ENCODE measurements around a stretch of chr1.

DNA sequence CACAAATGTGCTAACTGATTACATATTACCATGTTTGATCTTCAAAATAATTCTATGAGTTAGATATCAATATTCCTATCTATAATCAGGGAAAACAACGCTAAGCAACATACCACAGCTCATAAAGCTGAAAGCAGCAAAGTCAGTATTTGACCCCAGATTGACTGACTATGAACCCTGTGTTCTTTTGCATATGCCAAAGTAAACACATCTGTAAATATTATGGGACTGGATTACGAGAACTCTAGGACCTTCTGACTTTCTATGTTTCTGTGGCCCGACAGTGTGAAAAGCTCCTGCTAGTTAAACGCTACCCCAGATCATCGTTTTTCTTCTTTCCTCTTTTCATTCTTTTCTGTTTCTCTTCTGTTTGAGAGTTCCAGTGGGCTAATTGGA lies 201.2 kb upstream of the C1orf87 start:
- PRO-cap: no peak

- PRO-cap: no peak
These were observed 178.7 kb upstream of the NFIA start for GRCh38 chr1:60903575-60904053.

- PRO-cap: unidirectional peak, plus-strand start at chr1:61053641
These were observed 28.5 kb upstream of the NFIA start for GRCh38 chr1:61053485-61054631.

GRCh38 chr1:61081345-61081487 lies 1.1 kb upstream of the NFIA start:
- PRO-cap: unidirectional peak, plus-strand start at chr1:61081407; unidirectional peak, plus-strand start at chr1:61081448

DNA sequence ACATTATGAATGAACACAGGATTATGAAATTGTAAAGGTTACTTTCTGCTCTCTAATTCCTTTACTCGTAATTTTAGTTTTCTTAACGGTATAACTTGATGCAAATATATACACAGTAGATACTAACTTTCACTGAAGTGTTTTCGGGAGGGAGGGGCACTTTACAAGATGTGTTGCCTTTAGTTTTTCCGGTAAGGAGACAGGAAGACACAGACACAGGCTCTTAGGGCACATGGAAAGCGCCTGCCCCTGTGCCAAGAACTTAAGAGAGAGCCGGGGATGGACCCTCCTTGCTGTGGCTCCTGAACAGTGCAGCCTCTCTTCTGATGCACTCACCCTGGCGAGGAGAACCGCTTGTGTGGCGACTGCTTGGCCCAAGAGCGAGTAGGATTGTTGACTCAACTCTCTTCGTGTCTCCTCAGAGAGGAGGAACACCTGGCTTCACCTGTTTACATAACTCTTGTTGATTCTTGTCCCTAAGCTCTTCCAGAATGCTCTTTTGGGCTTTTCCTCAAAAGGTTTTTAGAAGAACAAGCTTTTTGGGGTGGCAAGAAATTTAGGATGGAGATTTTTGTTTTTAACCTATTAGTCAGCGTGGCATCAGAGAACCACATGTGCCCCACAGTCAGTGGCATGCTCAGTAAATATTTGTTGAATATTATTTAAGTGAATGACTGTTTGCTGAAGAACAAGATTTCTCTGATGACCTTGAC lies 60.4 kb downstream of the NFIA start:
- PRO-cap: no peak

GRCh38 chr1:61184523-61184899 lies 102.2 kb downstream of the NFIA start:
- PRO-cap: bidirectional peak, plus-strand start at chr1:61184595, minus-strand start at chr1:61184289

DNA sequence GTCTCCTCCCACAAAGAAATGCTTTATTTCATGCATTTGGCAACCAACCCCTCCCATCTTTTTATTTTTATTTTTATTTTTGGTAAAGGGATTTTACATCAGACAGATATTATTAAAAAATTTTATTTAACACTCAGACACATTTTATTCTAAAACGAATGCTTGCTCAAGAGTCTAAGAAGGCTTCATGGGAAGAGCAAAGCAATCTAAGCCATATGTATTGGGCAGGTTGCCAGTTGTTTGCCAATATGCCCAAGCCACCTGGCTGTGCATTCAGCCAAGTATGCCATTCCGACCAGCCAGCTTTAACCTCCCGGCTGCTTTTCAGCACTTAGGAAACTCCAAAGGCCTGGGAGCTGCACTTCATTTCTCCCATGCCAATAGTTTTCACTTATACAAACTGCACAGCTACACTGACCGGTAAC lies 144.2 kb downstream of the NFIA start:
- PRO-cap: no peak

DNA sequence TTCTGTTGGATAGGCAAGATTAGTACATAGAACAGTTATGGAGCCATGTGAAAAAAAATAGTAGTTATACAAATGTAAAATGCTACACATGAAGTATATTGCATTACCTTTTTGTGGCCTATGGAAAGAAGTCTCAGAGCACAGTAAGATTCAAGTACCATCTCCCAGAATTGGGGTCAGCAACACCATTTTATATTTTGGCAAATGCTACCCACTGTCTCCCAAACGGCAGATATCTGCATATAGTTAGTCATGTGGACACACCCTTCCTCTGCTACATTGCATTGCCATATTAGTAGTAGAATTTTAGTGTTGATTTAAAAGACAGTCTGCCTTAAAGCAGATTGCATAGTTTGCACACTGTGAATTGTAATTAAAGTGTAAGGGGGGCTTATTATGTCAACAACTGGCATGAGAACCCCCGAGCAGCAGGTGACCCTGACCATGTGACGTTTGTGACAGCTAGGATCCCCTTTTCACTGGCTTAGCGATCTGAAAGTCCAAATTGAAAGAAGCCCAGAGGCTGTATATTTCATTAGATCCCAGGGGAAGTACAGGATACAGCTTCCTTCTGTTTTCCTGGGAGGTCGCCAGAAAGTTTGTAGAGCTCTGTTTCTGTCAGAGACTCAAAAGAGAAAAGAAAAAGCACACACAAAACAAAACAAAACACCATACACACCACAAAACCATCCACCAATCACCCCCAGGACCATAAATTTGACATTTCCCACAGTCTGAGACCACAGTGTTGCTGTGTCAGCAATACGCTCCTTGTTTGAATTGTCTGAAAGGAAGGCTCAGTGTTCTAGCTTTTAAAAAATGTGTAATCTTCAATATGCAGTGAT lies 172.4 kb downstream of the NFIA start:
- PRO-cap: no peak

DNA sequence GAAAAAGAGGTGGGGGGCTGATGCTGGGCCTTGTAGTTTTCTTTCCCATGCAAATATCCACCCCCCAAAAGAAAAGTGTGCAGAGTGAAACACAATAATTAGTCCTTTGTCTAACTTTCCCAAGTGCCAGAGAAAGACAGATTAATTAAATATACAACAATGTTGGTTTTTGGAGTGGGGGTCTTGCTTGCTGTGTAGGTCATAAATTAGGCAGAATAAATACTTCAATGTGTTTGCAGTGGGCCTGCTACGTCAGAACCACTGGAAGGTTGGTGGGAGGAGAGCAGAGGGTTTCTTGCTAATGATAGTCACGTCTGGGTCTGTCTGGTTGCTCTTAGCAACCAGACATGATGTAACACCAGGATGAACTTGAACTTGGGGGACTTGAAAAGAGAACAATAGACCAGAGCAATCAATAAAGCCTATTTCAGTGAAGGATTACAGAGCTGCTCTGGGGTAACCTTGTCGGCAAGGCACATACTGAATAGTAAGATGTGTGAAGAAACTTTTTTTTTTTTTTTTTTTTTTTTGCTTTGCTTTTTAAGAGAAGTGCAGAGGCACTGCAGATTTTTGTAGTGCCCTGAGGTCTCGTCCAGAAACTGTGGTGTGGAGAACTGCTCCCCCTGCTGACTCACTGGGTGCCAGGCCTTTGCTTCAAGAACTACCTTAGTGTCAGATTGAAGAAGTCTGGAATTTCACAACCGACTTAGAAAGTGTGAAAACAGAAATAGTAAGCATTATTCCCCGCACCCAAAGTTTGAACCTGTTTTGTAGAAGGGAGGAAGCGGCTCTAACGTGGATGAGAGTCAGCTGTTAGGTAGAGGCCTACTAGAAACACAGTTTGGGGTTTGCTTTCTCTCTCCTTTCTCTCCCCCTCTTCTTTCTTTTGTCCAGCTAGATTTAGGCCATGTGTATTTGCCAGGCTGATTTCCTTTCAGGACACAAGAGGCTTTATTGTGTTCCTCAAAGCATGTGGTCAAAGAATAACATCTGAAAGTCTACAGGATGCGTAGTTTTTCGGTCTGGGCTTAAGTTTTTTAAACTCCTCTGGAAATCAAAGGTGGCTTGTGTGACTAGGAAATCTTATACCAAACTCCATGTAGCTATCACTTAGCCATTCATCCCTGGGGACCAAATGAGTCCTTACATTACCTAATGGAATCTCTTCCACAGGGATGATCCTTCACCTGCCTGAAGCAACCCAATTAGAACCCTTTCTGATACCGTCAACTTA lies 271.6 kb downstream of the TM2D1 start:
- PRO-cap: no peak

GRCh38 chr1:61491613-61491895 lies 233.4 kb downstream of the TM2D1 start:
- PRO-cap: no peak

GRCh38 chr1:61869472-61870135 lies 127.3 kb downstream of the PATJ start:
- PRO-cap: no peak

GRCh38 chr1:62318322-62318741 lies 902 bp downstream of the KANK4 start:
- PRO-cap: no peak

DNA sequence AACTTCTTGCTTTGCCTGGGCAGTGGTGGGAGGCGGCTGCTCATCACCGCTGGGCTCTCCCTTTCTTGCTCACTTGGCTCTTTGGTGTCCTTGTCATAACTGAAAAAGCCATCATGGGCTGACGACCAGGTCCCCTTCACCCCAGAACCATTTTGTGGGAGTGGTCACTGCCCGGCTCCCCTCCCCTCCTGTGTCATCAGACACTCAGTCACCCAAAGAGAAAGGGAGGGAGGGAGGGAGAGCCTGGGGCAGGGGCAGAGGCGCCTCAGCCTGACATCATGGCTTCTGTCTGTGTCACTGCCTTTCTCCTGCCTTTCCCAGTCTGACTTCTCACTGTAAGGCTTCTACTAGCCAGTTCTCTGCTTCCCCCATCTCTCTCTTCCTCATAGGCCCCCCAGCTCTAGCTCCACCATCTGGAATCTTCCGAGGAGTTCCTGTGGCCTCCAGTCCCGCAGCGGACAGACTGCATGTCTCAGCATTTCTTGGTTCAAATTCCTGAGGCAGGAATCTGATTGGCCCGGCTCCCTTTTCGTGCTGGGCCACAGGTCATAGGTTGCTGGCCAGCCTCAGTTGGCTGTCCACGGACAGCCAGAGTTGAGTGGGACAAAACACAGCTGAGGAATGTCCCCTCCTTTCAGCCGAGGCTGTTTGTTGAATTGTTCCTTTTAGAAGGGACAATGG lies 18.5 kb upstream of the KANK4 start:
- PRO-cap: no peak

DNA sequence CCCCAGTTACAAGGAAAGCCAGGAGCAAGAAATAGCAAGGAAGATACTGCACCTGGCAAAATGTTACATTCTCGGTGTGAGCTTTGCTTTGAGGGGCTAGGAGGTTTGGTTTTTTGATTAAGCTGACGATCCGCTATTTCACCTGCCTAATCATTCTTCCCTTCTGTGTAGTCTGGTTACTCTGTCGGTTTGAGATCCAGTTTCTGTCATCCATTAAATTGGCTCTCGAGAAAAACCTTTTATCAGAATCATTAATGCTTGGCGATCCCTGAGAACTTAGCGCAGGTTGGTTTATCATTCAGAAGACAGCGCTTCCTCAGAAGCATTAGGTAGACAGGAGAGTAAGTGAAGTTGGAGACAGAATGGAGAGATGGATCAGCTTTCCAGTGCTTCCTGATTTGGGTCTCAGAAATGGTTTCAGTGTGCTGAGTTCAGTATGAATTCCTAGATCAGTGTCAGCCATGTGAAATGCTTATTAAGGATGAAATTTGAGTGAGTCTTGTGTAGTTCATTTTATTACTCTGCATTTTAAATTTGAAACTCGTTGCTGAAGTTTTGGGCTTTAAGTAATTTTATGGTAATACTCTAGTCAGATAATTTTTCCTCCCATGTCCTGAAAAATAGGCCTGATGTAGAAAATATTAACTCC lies 1.3 kb downstream of the USP1 start:
- PRO-cap: no peak

DNA sequence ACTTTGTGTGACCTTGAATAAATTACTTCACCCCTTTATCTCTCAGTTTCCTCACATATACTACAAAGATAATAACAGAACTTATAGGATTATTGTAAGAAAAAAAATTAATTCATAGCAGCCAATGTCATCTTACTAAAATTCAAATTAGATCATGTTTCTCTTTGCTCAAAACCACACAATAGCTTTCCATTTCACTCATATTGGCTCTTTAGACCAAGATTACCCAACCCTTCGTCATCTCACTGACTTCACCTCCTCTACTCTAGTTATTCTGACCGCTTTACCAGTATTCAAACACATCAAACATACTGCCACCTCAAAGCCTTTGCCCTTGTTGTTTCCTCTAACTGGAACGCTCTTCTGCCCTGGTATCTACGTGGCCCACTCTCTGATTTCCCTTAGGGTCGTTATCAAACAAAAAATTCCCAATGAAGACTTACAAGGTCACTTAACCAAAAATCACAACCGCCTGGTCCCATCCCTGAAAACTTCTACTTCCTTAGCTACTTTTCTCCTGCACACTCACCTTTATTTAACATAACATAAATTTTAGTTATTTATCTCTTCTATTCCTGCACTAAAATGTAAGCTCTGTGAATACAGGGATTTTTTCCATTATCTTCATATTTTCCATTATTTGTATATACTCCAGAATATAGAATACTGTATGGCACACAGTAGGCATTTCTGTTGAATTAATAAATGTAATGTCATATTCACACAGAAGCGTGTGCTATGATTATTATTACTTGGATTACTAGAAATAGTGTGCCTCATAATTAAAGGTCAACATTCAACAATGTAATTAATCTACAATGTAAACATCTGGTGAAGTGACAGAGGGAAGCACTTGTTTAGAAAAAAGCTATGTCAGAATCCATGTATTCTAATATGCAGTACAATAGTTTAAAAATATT lies 1.9 kb downstream of the ANGPTL3 start:
- PRO-cap: no peak

- PRO-cap: unidirectional peak, minus-strand start at chr1:63317272
These were observed 5.5 kb upstream of the FOXD3 start for GRCh38 chr1:63316810-63317380.

GRCh38 chr1:63327353-63328018 lies 5.1 kb downstream of the FOXD3 start:
- PRO-cap: no peak

DNA sequence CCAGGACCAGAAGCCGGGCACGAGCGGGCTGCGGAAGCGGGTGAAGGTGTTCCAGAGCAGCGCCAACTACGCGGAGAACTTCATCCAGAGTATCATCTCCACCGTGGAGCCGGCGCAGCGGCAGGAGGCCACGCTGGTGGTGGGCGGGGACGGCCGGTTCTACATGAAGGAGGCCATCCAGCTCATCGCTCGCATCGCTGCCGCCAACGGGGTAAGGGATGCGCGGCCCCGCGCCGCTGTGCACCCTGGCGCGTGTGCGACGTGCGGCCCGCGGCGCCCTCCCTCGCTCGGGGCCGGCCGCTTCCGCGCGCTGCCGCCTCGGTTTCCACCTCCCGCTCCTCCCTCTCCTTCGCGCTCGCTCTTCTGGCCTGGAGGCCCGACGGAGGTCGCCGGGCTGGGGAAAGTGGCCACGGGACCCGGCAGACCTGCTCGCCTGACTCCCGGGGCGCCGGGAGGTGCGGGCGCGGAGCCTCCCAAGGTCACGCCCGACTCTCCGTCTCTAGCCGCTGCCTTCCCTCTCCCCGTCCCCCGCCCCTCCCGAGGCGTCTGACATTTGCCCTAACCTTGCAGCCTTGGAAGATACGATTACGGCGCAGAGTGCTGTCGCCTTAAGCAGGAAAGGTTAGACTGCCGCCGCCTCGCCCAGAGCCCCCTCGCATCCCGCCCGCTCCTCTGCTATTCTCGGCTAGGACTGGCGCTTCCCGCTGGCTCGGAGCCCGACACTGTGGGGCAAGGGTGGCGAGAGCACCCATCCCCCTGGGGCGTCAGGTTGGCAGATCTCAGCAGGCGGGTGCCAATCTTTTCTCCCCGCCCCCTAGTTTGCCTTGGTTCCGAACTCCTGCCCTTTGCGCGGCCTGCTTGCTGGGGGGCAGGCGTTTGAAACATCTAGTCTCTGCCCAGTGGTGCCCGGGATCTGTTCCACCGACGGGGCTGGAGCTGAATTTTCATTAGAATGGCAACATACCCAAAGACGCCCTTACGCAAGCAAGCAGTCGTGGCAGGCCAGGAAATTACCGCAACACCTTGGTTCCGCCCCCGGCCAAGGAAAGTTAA lies 639 bp downstream of the PGM1 start:
- PRO-cap: bidirectional peak, plus-strand start at position 373 of the sequence, minus-strand start at position 285 of the sequence; unidirectional peak, minus-strand start at position 693 of the sequence; unidirectional peak, minus-strand start at position 994 of the sequence

DNA sequence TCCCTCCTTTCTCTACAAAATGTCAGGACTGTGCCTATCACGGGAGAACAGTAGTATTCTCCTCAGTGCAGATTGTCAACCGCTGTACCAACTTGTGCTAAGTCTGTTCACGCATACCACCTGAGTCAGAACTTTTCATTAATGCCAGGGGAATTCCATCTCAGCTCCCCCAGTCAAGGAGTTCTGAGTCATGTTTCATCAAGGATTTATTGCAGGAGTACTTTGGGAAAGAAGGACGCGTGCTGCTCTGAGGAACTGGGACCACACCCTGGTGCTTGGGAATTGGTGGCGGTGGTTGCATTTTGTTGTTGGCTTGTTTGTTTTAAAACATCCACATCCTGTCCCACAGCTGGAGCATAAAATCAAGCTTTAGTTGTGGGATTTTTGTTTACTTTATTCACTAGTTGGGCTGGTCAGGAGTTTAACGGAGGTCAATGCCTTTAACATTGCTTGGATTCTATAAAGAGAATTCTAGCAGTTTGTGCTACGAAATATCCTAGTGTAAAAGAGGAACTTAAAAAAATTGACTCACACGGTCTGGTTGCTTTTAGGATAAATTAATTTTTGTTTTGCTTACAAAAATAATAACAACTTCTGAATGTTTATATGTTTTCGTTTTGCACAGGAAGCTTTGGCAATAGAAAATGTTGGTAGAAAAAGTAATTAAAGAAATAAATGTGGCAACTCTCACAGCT lies 42.1 kb upstream of the ROR1 start:
- PRO-cap: no peak

DNA sequence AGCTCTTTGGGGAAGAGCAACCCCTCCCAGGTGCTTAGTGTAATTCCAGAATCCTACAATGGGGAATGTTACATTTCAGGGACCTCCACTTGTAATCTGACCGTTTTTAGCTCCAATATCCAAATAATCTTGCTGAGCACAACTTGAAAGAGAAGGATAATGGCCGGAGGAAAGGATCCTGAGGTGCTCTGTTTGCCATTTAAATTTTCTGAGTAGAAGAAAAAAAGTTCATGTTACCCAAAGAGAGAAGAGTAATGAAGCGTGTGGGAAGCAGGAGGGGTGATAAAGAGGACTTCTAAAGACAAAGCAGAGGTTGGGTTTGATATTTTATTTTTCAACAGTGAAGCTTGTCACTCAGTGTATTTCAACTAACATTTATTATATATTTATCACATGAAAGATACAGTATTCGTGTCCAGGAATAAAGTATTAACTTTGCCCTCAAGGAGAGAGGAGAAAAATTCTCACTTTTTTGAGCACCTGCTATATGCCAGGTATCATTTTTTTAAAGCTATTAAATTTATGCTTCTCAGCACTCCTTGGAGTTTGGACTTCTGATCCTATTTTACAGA lies 7.1 kb downstream of the ROR1 start:
- PRO-cap: no peak